Mammary microvascular endothelial cell (primary cell): ENCODE measurements around a stretch of chr13.

DNA sequence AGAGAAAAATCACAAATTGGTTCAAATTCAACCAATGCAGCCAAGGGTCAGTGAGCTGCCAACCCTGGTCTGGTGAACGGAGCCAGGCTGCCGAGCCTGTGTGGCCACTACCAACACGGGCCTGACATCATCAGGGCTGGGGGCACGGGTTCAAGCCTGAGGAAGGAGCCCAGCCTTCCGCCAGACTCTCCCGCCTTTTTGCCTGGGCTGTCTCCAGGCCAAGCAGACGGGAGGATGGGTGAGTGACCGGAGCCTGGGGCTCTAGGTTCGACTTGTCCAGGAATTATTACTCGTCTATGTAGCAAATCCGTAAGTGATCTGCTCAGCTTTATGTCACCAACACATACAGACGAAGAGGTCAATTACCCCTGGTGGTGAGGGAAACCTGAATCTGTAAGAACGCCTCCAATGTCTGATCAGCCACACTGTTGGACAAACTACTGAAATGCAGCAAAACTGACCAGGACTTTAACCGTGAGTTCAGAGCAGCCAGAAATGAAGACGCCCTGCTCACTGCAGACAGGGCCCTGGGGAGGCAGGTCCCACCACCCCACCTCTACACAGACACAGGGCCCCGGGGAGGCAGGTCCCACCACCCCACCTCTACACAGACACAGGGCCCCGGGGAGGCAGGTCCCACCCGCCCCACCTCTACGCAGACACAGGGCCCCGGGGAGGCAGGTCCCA is 31.8 kb downstream of the RAB20 start:
- RAMPAGE, long total RNA: no peak

GRCh38 chr13:110616737-110617074 is 1.4 kb downstream of the NAXD start:
- RAMPAGE, long total RNA: no peak

- RAMPAGE, long total RNA: no peak
These were observed 15.5 kb downstream of the NAXD start for GRCh38 chr13:110630827-110631179.

DNA sequence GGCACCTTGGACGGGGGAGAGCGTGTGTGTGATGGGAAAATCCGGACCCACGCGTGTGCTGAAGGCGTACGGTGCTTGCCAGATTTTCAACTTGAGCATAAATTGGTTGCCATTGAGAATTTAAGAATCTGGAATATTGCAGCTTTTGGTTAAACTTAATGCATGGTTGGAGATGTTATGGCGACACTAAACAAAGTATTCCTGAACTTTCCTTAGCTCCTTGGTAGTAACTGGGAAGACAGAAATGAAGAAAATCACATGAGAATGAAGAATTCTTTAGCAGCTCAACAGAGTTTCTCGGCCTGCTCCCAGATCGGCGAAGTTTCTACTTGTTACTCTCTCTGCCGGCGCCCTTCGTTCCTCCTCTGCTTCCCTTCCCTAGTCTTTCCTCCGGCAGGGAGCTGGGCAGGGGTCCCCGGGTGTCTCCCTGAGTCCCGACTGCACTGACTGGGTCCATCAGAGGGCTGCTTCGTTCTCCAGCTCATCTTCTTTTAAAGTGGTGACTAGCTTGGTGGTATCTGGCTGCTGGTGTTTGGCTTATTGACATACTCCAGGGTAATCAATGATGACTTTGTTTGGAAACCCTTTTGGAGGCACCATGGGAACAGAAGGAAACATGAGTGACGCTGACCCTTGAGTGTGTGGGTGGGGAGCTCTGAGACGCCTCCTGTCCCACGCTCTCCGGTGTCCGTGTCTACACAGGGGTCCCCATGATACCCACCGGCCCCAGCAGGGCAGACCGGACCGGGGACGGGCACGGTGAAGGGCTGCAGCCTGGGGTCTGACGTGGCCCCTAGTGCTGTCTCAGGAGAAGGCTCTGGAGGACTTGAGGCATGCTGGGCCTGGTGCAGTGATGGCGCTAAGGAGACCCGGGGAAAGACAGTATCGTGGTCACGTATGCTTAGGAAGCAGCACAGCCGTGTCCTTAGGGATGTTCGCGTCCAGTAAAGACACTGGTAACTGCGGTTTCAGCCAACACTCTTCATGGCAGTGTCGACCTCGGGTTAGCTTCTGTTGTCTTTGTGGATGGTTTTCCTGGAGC is 23.5 kb downstream of the NAXD start:
- RAMPAGE, long total RNA: no peak

DNA sequence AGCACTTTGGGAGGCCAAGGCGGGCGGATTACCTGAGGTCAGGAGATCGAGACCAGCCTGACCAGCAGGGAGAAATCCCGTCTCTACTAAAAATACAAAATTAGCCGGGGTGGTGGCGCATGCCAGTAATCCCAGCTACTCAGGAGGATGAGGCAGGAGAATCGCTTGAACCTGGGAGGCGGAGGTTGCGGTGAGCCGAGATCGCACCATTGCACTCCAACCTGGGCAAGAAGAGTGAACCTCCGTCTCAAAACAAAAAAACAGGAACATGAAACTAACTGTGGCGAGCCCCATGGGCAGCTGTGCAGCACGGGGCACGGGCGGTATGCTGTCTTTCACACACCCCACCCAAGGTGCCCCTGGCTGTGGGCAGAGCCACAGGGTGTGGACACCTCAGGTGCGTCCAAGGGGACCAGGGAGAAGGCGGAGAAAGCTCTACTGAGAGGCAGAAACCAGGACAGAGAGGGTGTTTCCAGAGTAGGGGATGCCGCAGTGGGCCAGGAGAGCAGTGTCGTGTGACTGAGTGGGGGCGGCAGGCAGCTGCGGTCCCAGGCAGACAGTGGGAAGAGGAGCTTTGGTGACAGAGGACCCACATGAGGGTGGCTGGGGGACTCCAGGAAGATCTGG is 29.9 kb downstream of the CARS2 start:
- RAMPAGE, long total RNA: no peak

DNA sequence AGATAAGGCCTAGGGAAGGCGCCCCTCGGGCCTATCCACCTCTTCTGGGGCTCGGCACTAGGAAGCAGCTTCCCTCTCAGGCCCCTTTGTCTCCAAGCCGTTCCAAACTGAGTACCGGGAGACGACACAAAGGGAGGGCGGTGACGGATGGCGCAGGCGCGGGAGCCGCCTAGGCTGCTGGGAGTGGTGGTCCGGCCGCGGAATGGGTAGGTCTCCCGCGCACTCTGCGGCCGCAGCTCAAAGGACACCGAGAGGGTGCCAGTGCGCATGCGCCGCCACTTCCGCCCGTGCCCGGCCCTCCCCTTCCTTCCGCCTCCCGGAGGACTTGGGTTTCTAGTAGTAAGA is 756 bp upstream of the ING1 start:
- RAMPAGE, long total RNA: no peak

DNA sequence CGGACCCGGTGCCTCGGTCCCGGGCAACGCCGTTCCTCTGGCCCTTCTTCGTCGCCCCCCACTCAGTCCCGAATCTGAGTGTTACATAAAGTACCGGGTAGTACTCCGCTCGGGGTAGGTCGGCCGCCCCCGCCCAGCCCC is 1.1 kb downstream of the ING1 start:
- RAMPAGE, long total RNA: no peak

- RAMPAGE, long total RNA: no peak
These were observed 98.8 kb downstream of the ING1 start for GRCh38 chr13:110812459-110812583.

DNA sequence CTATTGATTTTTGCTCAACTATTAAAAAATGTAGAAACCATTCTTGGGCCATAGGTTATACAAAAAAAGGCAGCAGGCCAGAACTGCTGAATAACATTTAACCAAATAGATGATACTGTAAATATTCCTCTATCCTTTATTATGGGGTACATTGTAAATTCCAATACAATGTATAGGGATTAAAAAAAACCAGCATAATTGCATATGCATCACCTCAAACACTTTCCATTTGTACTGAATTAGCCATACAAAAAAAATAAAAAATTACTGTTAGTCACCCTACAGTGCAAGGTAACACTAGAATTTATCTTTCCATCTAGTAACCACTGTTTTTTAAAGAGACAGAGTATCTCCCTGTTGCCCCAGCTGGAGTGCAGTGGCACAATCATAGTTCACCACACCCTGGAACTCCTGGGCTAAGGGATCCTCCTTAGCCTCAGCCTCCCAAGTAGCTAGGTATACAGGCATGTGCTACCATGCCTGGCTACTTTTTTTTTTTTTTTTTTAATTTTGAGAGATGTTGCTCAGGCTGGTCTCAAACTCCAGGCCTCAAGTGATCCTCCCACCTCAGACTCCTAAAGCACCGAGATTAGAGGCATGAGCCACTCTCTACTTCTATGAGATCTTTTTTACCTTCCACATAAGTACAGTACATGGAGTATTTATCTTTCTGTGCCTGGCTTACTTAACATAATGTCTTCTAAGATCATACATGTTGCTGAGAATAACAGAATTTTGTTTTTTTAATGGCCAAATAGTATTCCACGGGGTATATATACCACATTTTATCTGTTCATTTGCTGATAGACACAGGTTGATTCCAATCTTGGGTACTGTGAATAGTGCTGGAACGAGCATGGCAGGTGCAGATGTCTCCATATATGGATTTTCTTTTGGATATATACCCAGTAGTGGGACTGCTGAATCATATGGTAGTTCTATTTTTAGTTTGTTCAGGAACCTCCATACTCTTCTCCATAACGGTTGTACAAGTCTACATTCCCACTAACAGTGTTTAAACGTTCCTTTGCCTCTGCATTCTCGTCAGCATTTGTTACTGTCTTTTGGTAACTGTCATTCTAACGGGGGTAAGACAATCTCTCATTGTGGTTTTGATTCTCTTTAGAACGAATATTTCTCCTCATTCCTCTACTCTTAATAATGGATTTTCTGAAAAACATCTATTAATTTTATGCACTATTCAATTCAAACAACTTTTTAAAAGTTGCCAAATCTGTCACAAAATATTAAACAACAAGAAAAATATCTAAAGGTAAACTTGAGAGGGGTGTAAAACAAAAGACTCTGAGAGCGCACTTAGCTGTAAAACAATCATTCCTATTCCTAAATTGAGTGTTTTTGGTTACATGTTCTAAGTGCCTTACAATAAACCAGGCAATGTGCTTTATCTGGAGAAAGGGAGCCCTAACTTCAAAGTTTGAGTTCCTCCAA is 17.5 kb downstream of the ANKRD10 start:
- RAMPAGE, long total RNA: no peak

DNA sequence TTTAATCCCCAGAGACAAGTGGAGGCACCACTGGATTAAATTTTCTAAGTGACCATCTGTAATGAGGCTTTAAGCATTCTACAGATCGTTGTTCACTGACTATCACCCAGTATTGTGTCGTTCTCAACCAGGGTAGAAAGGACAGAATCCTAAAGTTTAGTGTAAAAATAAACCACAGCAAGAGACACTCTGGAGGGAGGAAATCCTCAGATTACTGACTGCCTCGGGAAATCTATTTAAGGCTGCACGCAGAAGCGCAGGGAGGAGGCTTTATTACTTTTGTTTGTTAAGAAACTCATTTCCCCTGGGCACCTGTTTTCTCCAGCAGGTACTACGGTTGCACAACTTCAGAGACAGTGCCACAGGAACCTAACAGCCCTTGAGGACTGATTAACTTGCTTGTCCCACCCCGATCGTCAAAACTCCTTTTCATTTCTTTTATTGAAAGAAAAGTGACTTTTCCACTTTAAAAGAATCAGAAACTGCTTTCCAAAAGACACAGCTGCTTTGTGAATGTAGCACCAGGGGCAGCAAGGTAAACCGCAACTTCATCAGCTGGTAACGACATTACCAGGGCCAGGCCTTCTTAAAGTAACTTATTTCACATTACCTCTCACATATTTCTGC is 1.7 kb downstream of the ANKRD10 start:
- RAMPAGE, long total RNA: no peak

- RAMPAGE, long total RNA: no peak
These were observed 16.6 kb upstream of the TEX29 start for GRCh38 chr13:111303623-111304381.

DNA sequence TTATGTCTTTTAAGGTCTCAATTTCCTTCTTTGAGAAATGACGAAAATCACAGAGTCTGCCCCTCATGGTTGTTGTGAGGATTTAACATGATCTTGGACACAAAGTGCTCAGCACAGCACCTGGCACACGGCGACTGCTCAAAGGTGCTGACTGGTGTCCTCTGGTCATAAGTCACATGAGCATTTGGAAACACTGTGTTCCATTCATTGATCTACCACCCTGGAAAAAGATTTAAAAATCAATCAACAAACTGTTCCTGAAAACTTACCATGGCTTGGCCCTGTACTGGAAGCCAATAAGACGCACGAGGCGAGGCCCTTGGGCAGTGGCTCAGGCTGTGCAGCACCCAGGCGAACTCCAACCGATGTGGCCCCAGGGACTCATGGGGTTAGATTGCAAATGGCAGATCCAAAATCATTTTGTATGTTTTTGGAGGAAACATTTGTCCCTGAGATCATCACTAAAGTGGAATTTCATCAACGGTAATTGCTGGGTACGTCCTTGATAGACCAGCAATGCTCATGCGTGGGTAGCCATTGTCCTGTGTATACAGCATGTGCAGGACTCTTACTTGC is 150.3 kb upstream of the SPACA7 start:
- RAMPAGE, long total RNA: no peak

DNA sequence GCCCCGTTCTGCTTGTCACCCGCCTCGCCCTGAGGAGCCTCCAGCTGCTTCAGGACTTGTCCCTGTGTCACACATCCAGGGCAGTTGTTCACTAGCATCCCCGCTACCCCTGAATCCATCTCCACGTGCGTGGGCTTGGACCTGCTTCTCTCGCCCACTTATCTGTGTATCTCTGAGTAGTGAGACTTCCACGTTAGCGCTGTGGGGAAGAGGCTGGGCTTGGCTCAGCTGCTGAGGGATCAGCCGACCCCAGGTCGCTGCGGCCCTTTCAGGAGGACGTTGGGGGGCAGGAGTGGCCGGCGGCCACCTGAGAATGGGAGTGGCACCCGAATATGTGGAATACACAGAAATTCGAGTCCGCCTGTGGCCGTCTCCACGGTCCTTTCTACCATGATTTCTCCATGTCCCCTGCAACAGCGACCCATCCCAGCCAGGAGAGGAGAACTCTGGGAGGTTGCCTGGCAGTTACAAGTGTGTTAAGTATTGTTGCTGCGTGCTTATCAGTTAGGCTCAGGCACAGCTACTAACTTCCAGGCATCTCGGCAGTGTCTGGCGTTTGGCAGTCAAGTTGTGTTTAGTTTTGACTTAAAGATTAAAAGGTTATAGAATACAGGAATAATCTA is 11.1 kb downstream of the ATP11A start:
- RAMPAGE, long total RNA: no peak

- RAMPAGE, long total RNA: no peak
These were observed 71.1 kb downstream of the ATP11A start for GRCh38 chr13:112760956-112761239.

- RAMPAGE, long total RNA: no peak
These were observed 107.0 kb upstream of the MCF2L start for GRCh38 chr13:112861936-112862555.

- RAMPAGE, long total RNA: no peak
These were observed 94.6 kb upstream of the MCF2L start for GRCh38 chr13:112874361-112874810.

DNA sequence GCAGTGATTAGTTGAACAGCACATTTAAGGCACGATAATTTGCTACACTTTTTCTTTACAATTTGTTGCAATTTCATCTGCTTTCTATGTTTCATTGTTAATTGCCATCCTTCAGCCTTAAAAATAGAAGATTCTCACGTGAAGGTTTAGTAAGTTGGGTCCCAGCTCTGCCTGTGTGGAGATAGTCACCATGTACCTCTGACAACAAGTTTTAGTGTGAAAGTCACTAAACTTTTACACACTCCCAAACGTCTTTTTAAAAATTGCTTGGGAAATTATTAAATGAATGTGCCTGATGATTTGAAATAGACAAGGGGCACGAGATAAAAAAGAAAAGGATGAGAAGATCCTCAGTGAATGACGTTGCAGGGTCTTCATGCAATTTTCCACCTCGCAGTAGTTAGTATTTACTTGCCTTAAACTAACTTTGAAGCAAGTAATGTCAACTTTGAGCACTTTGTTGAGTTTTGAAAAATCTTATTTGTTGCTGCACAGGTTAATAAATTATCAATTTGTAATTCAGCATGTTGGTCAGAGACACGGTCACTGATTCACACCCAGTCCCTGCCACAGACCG is 84.7 kb upstream of the MCF2L start:
- RAMPAGE, long total RNA: no peak

- RAMPAGE, long total RNA: no peak
These were observed 81.0 kb upstream of the MCF2L start for GRCh38 chr13:112887925-112888540.

DNA sequence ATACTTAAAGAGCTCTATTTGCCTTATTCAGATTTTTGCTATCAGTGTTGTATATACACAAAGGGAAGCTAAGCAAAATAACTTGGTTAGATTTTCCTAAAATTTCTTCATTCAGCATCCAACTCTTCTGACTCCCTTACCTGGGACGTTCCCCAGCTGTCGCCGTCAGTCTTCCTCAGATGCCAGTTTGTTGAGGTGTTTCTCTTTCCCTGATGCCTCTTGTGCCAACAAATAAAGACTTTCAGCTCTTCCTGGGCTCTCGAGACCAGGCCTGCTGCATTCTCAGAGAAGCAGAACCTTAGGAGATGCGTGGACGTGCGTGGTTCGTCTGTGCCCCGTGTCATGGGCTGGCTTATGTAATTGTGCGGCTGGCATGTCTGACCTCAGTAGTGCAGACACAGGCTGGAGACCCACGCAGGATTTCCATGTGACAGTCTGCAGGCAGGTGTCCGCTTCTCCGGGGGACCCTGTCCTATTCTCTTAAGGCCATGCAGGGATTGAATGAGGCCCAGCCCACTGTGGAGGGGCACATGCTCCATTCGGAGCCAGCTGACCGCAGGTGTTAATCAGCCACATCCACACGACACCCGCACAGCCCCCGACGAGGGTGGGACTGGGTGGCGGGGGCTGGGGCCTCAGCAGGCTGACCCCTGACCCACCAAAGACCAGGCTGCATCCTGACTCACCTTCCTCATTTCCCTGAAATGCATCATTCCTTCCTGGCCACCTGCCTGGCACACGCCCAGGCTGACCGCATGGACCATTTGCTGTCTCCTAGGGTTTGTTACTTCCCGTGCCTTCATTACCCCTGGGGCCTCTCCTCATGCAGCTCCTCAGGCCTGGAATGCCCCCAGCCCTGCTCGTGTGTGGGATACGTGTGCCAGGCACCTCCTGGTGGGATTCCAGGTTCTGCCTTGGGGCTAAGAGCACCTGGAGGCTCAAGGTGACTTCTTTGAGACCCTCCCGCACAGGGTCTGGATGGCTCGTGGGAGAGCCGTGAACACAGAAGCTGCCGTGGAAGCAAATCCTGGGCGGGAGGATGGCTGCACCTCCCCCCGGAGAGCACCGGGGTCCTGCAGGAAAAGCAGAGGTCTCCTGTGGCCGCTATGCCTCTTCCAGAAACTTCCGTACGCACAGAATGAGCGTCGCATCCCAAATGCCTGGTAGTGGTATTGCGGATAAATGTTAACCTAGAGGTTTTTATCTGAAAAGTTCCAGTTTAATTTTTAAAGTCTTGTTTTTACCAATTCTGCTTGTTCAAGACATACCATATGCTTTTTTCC is 10.7 kb upstream of the MCF2L start:
- RAMPAGE, long total RNA: no peak

GRCh38 chr13:113063990-113065117 is 41.2 kb upstream of the F7 start:
- RAMPAGE, long total RNA: no peak